SK-MEL-5 (cell line): ENCODE measurements around a stretch of chr10.

RAMPAGE:
- cytosol, long total RNA: no peak
- long total RNA: no peak
- nucleus, long total RNA: no peak
These were observed 721 bp upstream of the ZNF518A start for GRCh38 chr10:96129332-96129819.

DNA sequence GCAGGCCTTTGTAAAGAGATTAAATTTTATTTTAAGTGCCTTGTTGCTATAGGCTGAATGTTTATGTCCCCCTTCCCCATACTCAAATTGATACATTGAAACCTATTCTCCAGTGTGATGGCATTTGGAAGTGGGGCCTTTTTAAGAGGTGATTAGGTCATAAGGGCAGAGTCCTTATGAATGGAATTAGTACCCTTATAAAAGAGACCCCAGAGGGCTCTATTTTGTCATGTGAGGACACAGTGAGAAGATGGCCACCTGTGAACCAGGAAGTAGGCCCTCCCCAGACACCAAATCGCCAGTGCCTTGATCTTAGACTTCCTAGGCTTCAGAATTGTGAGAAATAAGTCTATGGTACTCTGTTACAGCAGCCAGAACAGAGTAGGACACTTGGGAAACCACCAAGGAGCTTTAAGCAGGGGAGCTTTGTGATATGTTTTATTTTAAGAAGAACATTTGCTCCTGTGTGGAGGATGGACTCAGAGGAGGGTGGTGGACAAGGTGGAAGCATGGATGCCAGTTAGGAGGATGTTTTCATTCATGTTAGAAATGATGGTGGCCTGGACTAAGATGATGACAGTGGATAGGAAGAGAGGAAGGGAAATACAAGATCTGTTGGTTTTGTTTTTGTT, 9.3 kb downstream of the ZNF518A start:
RAMPAGE:
- cytosol, long total RNA: no peak
- long total RNA: no peak
- nucleus, long total RNA: no peak

DNA sequence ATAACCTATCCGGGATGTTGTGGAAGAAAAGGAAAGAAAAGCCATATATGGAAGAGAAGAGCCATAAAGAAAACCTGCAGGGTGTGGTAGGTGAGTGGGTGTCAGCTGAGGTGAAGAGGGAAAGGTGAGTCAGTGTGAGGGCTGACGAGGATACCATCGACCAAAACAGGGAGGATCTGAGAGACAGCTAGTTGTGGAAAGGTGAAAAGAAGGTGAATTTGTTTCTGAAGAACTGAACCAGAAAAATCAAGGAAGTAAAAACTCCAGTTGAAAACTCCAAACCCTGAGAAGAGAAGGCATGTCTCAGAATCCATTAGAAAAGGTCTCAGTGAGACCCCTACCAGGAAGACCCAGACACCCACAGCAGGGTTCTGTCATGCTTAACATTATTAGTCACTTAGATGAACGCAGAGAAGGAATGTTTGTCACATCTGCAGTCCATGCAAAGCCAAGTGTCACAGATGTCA, 4.1 kb downstream of the BLNK start:
RAMPAGE:
- cytosol, long total RNA: no peak
- long total RNA: no peak
- nucleus, long total RNA: no peak

RAMPAGE:
- cytosol, long total RNA: no peak
- long total RNA: no peak
- nucleus, long total RNA: no peak
These were observed 7.9 kb upstream of the BLNK start for GRCh38 chr10:96279257-96279588.

DNA sequence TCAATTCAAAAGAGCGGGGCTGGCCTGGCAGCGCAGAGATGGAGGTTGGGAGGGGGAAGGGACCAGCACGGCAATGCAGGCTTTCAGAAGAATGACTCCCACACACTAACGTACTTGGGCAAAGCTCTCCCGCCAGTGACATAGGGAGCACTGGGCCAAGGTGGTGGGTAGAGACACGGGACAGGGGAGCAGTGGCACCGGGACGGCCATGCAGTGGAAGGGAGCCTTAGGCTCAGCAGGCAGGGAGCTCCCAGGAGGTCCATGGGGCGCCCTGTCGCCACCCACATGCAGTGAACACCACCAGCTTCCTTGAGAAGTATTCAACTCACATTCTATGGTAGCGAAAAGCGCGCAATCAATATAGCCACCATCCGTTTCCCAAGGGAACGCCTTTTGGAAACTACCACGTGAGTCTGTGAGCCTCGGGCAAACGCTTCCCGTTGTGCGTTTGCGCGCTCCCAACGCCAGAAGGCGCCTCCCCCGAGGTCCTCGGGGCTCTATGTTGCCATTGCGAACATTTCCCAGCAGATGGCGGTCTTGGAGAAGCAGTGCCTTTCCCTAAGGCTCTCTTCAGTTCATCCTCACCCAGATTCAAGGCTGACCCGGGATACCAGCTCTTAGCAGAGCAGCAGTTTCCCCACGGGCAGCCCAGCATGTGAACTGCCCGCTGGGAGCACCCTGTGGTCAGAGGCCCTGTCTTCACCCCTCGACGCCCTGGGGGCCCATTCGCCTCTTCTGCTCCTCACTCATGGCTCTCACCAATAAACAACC, 16.4 kb upstream of the OPALIN start:
RAMPAGE:
- cytosol, long total RNA: no peak
- long total RNA: no peak
- nucleus, long total RNA: no peak

GRCh38 chr10:96576992-96577572, 9.7 kb downstream of the TM9SF3 start:
RAMPAGE:
- cytosol, long total RNA: no peak
- long total RNA: no peak
- nucleus, long total RNA: no peak

DNA sequence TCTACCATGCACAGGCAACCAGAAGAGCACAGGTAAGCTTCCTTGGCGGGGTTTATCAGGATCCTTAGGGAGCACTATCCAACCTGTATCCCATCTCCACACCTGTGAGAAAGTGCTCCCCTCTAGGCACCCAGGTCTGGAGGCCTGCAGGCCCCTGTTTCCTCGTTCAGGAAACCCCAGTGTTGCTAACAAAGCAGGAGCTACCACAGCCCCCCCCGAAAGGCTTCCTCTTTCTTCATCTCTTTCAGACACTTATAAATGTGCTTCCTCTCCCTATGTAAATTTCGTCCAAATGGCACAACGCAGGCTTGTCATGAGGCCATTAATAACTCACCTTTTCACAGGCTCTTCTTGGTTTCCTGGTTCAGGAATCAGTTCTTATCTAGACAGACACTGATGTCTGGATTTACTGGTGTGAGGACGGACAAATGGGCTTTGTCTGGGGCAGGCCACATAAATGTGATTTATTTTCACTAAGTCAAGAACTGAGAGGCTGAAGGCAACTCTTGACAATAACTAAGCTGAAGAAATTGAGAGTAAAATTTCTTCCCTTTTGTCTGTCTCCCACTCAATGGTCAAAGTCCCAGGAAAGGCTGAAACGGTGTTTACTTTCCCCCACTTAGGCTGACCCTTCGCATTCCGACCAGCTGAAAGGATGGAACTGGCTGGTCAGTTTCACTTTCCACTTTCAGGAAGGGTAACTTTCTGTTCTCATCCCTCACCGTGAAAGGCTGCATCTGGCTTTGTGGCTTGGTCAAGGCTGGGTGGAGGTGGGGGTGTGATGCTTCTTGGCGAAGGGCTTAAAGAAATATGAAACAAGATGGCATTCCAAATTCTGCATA, 46.8 kb downstream of the PIK3AP1 start:
RAMPAGE:
- cytosol, long total RNA: no peak
- long total RNA: no peak
- nucleus, long total RNA: no peak

RAMPAGE:
- cytosol, long total RNA: no peak
- long total RNA: no peak
- nucleus, long total RNA: no peak
These were observed 784 bp downstream of the PIK3AP1 start for GRCh38 chr10:96719116-96720344.

GRCh38 chr10:96721309-96721715, 998 bp upstream of the PIK3AP1 start:
RAMPAGE:
- cytosol, long total RNA: no peak
- long total RNA: no peak
- nucleus, long total RNA: no peak

DNA sequence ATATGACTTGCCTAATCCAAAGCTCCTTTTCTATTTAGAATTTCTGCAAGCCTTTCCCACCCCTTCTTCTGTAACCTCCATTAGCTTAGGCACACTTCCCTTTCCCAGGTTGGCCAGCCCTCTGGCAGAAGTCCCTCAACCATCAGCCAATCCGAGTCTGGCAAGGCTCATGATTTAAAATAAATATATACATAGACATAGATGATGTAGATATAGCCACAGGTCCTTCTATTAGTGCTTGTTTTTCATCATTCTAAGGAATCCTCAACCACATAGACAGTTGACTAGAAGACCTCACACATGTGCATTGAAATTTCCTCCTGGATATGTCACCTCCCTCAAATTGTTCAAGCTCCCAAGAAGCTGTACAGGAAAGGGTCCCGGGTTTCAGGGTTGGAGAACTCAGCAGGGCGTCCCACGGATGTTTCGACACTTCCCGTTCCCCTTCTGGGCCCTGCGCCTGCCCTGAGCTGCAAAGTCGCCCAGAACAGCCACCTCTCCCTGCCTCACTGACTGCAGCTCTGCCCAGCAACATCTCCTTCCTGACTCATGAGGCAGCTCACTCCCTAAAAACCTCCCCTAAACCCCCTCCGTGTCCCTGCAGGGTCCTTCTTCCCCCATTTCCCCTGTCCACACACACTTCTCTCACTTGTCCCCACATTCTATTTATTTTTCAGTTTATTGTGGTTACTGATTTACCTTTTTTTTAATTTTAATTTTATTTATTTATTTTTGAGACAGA, 20.5 kb upstream of the PIK3AP1 start:
RAMPAGE:
- cytosol, long total RNA: no peak
- long total RNA: no peak
- nucleus, long total RNA: no peak

DNA sequence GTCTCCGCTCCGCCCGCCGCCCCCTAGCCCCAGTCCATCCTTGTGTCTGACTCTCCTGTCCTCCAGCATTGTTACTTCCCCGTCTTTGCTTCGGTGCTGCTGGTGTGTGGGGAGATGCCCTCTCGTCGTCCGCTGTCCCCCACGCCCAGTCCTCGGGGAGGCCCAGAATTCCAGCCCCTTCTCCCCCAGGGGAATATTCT, 1.3 kb downstream of the LCOR start:
RAMPAGE:
- cytosol, long total RNA: no peak
- long total RNA: no peak
- nucleus, long total RNA: no peak

GRCh38 chr10:96872070-96872887, 40.2 kb downstream of the LCOR start:
RAMPAGE:
- cytosol, long total RNA: no peak
- long total RNA: no peak
- nucleus, long total RNA: no peak

DNA sequence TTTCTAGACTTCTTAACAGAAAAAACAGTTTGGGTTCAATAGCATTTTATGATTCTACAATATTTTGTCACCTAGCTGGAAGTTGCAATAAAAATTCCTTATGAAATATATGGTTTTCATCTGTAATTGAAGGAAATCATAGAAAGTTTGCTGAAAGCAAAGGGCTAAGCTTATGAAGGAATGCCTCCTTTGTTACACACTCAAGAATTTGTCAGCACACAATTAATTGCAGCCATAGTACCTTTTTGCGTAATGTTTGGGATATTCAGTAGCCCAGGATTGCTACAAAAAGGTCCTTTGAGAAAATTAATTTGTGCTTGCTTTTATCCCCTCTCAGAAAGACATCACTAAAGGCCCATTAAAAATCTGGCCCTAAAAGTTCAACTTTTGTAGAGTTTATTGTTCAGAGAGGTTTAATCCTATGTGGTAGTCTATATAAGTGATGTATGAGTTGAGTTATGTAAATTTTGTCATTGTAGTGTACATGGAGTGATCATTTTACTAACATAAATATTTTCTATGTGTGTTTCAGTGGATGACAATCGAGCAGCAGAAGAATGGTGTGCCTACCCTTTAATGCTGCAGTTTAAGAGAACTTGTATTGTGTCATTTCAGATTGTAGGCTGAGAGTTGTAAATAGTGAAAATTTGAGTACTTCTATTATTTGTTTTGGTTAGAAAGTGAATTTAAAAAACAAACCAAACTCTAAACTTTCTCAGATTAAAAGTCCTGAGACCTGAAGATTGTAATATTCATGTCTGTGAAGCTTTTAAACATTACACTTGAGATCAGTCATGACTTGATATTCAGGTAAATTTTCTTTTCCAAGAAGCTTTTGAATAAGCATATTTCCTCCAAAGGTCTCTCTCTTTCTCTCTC, 126.0 kb downstream of the LCOR start:
RAMPAGE:
- cytosol, long total RNA: no peak
- long total RNA: no peak
- nucleus, long total RNA: no peak

RAMPAGE:
- cytosol, long total RNA: no peak
- long total RNA: no peak
- nucleus, long total RNA: no peak
These were observed 1.1 kb downstream of the FRAT1 start for GRCh38 chr10:97320011-97320749.

DNA sequence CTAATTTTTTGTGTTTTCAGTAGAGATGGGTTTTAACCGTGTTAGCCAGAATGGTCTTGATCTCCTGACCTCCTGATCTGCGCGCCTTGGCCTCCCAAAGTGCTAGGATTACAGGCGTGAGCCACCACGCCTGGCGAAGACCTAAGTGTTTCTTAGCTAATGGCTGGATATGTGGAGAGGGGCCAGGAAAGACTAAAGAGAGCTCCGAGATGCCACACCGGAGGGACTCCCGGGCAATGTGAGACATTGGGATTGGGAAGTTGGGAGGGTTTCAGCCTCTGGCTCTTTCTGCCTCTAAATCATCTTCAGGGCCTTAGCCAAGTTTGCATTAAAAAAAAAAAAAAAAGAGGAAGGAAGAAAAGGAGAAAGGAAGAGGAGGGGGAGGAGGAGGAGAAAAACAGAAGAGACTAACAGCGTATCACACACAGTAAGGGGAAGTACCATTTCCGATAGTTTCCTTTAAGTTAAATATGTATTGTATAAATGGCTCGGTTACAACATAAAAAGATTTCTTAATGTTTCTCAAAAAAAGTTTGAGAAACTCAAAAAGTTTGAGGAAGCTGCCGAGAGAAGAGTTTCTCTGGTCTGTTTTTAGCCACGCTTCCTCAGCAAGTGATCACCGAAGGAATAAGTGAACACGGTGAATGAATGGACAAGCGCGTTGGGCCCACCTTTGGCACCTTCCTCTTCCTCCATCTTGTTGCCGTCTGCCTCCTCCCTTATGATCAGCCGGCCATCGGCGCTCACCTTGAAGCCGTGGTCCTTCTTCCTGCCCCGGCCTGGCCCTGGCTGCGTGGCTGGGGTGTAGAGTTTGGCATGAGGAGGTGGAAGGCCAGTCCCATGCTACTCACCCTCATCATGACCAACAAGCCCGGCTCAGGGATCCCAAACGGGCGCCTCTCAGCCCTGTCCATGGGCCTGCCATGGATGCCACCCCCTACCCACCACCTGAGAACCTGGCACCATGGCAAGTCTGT, 31.2 kb upstream of the FRAT2 start:
RAMPAGE:
- cytosol, long total RNA: no peak
- long total RNA: no peak
- nucleus, long total RNA: no peak

DNA sequence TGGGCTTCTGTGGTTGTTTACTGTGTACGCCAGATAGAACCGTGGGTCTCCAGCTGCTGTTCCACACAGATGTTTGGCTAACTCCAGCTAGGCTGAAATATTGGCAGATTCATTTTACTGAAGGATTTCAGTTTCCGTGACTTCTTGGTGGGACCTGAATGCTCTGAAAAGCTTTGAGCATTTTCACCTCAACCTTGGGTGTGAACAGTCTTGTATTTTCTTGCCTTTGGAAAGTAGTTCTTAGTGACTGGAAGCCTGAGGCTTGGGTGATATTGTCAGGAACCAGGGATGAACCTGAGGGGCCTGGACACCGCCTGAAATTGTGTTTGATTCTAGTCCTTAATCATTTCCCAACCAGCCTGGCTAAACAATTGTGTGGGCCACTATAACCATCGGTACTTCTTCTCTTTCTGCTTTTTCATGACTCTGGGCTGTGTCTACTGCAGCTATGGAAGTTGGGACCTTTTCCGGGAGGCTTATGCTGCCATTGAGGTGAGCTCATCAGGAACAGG, 7.3 kb downstream of the ZDHHC16 start:
RAMPAGE:
- cytosol, long total RNA: no peak
- long total RNA: no peak
- nucleus, long total RNA: no peak

DNA sequence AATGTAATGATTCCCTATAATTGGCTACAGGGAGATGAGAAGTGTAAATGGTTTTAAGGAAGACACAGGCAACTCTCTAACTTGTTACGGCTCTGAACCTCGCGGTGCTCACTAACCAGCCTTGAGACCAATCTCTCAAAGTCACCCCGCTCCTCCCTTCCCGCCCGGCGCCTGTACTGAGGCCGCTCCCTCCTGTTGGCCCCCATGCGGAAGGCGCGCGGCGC, 273 bp downstream of the MMS19 start:
RAMPAGE:
- cytosol, long total RNA: no peak
- long total RNA: no peak
- nucleus, long total RNA: no peak

DNA sequence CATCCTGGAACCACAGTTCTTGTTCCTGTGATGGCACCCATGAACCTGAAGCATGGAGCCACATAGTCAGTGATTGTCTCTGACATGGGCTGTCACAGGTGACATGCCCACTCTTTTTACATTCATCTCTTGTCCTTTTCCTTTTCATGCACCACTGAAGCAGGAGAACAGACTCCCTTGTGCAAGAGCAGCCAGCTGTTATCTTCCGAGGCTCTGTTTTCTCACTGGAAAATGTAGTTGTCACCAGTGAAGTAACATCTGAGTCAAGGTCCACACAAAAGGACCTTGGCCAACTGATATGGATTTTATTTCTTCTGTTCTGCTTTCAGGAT, 22.8 kb downstream of the AVPI1 start:
RAMPAGE:
- cytosol, long total RNA: no peak
- long total RNA: no peak
- nucleus, long total RNA: no peak

DNA sequence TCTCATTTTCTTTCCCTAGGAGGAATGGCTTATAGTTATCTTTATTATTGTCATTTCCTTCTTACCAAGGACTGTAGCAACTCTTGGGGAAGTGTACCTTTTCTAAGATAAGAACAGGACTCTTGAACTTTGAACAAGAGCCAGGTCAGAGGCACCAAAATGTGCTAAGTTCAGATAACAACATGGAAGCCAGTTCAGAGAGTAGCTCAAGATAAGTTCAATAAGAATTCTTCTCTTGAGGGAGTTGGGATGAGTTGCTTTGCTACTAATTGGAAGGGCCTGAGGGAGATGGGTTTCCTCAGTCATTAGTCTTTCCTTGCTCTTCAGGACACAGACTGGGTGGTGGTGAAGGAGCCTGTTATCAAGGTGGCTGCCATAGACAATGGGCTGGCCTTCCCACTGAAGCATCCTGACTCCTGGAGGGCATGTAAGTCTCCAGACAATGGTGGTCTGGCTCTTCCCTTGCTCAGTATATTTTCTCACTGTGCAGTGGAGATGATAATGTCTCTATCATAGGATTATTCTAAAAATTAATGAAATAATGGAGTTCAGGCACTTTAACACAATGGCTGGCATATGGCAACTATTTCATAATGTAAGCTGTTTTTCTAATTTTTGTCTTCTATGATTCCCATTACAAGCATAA, 22.4 kb downstream of the AVPI1 start:
RAMPAGE:
- cytosol, long total RNA: no peak
- long total RNA: no peak
- nucleus, long total RNA: no peak

GRCh38 chr10:97713914-97714834, 644 bp downstream of the MARVELD1 start:
RAMPAGE:
- cytosol, long total RNA: no peak
- long total RNA: no peak
- nucleus, long total RNA: no peak